Occipital lobe (tissue), 2 donors: ENCODE data around the genes IFT46, H2AX and HINFP.

DNA sequence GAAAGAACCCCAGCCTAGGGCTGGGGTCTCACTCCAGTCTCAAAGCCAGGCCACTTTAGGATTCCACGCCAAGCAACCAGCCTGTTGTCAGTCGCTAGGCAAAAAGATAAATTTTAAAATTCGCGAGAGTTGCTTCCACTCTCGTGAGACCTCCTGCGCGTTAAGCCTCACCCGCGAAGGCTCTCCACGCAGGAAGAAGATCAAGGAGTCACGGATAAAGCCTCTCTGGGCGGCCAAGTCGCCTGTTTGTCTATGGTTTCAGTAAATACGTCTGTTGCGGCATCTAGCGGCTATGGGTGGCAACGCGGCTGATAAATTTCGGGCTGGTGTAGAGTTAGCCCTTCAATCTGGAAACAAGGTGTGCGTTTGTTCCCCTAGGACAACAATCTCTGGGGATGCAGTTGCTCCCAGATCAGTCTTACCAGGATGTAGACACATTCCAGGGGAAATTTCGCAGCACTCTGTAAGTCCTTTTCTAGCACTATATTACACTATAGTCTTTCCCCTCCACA, at the start of gene IFT46:
TSS of gene IFT46 (minus strand) at position 108 of the 512 bp plus-strand sequence.
- RAMPAGE, long total RNA, result start-site peak on the minus strand centred at position 96 of the sequence, 29 bp wide, 21 and 17 reads in 2 replicates; start-site peak on the minus strand centred at position 182 of the sequence, 41 bp wide, 34 and 60 reads in 2 replicates

GRCh38 chr11:118605362-118605917, 2.0 kb upstream of the PHLDB1 start:
- RAMPAGE, long total RNA, result no peak

DNA sequence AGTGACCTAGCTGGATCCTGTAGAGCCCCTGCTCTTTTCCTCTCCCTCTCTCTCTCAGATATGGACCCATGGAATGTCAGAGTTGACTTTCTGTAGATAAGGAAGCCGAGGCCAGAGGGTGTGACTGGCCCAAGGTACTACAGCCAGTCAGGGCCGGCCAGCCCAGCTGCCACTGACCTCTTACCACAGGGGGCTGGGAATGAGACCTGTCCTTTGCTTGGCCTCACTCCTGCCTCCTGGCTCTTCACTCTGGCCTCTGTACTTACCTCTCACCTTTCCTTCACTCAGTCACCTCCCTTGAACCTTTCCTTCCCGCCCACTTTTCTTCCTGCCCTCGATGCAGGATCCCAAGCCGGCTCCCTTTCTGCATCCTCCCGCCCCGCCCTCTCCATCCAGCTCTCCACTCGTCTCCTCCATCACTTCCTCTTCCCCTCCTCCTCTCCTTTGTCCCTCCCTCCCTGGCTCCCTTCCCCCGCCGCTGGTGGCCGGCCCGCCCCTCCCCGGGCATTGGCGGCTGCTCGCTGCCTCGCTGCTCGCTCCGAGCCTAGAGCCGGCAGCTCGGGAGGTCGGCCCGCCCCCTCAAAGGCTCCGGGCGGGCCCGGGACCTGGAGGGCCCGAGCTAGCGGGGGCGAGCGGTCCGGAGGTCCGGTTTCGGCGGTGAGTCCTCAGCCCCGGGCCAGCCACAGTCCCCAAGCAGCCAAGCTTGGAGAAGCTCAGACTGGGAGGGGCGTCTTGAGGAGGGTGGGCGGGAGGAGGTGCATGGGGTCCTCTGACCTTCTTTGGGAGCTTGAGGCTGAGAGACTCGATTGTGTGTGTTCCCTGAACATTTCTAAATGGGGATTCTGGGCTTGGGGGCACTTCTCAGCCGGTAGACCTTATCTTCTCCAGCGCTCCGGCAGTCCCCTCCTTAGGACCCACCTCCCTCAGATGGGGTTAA, 13.7 kb downstream of the PHLDB1 start:
- RAMPAGE, long total RNA, result no peak

DNA sequence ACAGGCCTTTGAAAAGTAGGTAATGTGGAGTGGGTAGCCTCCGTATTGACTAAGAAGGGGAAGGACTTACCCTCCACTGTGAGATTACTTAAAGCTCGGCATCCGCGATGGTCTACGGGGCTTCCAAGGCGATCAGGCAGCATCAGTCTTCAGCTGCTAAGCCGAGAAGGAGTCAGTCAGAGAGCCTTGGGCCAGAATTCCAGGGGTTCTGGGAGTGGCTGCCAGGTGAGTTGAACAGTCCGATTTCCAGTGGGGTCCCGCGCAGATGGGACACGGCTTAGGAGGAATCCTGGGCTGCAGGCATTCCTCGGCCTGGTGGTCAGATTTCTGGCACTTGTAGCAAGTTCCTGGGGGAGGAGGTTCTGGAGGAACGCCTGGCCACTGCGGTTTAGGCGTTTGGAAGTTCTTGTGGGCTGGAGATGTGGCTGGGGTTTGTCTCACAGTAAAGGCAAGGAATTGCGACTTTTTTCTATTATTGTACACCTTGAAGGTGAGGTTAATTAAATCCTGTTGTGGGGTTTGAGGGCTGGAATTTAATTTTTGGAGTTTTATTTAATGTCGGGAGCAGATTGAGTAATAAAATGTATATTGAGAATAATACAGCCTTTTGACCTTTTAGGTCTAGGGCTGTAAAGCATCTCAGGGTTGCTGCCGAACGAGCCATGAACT, 40.8 kb upstream of the TREH start:
- RAMPAGE, long total RNA, result no peak

DNA sequence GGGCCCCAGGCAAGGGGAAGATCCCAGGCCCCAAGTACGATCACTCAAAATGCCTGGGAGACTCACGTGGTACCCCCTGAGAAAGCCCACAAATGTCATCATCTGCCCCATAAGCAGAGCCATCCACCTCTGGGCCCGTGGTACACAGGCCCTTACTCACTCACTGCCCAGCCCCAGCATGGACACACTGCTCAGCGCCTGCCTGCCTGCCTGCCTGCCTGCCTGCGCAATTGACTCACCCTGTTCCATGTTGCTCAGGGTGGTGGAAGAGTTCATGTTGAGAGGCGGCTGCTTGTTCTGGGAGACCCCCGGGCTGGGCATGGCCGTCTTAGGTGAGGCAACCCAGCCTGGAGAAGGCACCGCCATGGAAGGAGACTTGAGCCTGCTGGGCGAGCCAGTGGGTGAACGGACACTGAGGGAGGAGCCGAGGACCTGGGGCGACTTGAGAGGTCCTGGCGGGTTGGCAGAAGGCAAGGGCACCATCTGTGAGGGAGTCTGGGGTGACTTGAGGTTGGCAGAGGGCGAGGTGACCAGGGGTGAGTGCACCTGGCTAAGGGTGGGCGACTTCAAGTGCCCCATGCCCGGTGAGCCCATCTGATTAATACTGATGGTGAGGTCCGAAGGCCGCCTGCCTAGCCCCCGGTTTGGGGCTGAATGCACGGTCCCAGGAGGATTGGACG, 16.8 kb downstream of the CXCR5 start:
- RAMPAGE, long total RNA, result no peak

DNA sequence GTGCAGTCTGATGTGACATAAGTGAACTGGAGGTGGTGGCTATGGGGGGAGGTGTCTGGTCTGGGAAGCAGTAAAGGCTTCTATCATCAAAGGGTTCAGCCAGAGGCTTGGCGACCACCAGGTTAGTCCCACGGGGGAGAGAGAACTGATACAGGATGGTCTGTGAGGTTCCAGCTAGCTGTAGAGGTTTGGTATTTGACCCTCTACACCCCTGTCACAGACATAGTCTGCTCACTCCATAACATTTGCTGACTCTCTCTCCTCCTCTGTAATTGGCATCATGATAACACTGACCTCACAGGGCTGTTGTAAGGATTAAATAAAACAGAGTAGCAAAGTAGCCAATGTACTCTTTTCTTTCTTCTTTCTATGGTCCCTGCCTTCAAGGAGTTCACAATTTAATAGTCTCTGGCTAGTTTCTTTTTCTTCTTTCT, 19.5 kb downstream of the BCL9L start:
- RAMPAGE, long total RNA, result no peak

DNA sequence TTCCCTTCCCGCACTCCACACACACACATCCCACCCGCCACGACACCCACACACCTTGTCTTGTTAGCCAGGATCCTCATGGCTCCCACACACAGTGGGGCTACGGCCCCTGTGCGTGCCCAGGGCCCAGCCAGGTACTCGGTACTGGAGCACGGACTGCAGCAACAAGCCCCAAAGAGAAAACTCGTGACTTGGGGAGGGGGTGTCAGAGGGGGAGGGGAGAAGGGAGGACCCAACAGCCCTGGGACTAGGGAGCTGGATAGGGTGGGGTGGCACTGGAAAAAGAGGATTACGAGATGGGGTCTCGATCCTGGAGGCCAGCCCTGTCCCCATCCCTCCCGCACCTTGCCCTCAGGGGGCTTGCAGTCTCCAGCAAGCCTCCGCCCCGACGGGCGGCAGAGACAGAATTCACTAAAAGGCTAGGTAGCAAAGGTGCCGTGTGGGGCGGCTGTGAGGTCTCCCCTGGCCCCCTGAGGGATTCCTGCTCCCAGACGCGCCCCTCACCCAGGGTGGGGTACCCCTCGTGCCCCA, 15.8 kb downstream of the BCL9L start:
- RAMPAGE, long total RNA, result no peak

- RAMPAGE, long total RNA, result no peak
Measured at GRCh38 chr11:118921449-118921757, 4.3 kb downstream of the BCL9L start.

DNA sequence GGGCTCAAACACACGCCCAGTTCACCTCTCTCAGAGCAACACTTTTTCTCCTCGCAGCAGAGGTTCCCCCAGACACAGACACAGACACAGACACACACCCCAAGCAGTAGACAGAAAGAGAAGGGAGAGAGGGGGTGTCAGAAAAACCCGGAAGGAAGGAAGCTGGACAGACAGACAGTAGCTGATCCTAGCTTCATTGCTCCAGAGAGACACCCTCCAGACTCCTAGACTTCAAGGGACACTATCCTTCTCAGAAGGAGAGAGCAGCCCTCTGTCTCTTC, 1.5 kb downstream of the BCL9L start:
- RAMPAGE, long total RNA, result no peak

GRCh38 chr11:118924900-118925708, 622 bp downstream of the BCL9L start:
- RAMPAGE, long total RNA, result no peak

GRCh38 chr11:119007774-119008229, 9.9 kb downstream of the CENATAC start:
- RAMPAGE, long total RNA, result no peak

DNA sequence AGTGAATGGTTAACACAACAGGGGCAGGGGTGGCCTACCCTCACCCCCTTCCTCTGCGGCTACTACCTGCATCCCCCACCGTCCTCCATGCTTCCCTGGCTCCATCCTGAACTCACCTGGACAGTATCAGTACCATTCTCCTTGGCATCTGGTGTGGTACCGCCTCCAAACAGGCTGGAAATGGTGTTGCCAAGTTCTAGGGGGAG, 7.7 kb downstream of the HYOU1 start:
- RAMPAGE, long total RNA, result no peak

- RAMPAGE, long total RNA, result no peak
Measured at GRCh38 chr11:119065420-119065786, 2.2 kb upstream of the VPS11 start.

GRCh38 chr11:119081689-119082352, 2.9 kb upstream of the HMBS start:
- RAMPAGE, long total RNA, result no peak

- RAMPAGE, long total RNA, result start-site peak on the minus strand at chr11:119095464-119095470, 123 and 502 reads in 2 replicates
Measured at GRCh38 chr11:119094625-119095536, at the start of gene H2AX. Gene H2AX, minus strand, starts transcription at chr11:119095465.

DNA sequence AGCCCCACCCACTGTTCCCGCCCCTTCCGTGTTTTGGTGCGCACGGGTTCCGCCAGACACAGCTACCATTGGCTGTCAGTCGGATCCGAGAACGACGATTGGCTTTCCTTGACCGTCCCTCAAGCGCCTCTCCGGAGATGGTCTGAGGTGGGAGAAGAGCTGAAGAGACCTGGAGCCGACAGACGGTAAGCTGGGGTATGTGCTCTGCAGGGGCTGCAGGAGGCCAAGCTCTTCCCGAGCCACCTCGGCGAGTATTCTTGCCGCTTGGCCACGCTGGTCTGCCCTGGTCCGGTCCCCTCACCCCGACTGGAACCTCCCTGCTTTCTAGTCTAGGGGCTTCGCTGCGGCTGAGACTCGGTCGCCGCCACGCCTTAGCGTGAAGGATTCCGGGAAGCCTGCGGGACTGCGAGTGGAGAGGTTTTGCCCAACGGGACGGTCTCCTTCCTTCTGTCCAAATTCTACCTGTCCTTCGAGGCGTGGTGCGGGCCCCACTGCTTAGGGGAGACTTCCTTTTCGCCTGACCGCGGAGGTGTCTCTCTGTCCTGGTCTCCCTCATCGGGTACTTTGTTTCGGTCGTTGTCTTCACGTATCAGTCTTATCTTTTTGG, at the start of gene HINFP:
TSS of gene HINFP (plus strand) at position 126 of the 607 bp plus-strand sequence.
- RAMPAGE, long total RNA, result start-site peak on the plus strand centred at position 140 of the sequence, 23 bp wide, 210 and 155 reads in 2 replicates

DNA sequence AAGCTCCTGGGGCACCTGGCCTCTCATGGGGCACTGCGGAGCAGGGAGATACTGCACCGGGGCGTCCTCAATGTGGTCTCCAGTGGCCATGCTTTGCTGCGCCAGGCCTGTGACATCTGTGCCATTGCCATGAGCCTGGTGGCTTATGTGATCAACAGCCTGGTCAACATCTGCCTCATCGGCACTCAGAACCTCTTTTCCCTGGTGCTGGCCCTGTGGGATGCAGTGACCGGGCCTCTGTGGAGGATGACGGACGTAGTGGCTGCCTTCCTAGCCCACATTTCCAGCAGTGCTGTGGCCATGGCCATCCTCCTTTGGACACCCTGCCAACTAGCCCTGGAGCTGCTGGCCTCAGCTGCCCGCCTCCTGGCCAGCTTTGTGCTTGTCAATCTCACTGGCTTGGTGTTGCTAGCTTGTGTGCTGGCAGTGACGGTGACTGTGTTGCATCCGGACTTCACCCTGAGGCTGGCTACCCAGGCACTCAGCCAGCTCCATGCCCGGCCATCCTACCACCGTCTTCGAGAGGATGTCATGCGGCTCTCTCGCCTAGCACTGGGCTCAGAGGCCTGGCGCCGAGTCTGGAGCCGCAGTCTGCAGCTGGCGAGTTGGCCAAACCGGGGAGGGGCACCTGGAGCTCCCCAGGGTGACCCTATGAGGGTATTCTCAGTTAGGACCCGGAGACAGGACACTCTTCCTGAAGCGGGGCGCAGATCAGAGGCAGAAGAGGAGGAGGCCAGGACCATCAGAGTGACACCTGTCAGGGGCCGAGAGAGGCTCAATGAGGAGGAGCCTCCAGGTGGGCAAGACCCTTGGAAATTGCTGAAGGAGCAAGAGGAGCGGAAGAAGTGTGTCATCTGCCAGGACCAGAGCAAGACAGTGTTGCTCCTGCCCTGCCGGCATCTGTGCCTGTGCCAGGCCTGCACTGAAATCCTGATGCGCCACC, 1.4 kb downstream of the RNF26 start:
- RAMPAGE, long total RNA, result no peak

DNA sequence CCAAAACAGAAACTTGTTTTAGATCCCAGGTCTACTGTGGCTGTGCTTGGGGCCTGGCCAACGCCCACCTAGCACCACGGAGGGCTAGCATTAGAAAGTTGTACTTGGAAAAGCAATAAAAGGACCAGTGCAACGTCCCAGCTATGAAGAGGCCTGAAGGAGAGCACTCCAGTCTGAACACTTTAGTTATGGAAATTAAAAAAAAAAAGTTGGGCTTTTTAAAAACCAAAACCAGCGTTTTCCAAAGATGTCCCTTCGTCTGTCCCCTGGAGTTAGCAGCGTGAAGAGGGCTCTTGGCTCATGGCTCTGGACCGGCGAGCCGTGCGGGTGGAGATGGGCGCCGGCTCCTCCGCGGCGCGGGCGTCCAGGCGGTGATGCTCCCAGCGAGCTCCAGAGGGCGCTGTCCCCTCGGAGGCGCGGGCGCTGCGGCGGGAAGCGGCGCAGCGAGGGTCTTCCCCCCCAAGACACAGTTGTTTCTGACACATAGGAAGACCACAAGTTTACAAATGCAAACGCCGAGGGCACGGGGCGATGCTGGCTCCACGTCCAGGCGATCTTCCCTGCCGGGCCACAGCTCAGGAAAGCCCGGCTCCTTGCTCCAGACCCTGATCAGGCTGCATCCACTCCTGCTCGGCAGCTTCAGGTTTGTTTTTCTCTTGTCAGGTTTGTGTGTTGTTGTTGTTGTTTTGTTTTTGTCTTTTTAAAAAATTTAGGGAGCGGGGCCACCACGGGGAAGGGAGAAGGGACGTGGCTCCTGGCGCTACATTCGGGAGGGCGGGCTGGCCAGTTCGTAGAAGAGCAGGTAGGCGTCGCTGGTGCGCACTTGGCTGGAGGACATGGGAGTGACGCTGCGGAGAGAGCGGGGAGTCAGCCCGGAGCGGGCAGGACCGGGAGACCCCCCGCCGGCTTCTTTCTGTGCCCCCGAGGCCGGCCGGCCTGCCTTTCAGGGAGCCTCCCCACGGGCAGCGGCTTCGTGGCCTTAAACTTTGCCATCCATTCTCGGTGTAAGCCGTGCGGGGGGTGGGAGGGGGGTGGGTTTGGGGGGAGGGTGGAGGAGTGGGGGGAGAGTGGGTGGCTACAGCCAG, 9.9 kb upstream of the MFRP start:
- RAMPAGE, long total RNA, result no peak

- RAMPAGE, long total RNA, result no peak
Measured at GRCh38 chr11:119372376-119372674, 9.2 kb downstream of the USP2 start.

DNA sequence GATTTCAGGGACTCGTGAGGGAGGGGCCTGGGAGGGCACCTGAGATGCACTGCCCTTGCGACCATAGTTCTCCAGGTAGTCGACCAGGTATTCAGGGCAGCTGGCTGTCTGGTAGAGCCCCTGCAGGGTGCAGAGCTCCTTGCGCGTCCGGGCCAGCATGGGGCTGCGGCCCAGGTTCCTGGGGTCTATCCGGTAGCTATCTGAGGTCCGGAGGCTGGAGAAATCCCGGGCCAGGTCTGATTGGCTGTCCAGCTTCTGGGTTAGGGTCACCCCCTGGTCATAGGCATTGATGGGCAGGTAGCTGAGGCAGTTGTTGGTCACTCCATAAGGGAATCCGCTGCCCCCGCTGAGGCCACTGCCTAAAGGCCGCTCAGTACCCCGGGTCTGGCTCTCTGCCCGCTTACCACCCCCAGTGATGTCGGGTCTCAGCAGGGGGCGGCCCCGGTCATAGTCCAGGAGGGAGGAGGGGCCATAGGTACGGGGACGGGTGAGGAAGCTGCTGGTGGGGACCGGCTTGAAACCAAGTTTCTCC, 8.6 kb downstream of the USP2 start:
- RAMPAGE, long total RNA, result no peak